Bile duct (tissue), 1 donor: ENCODE results near the gene MCTP1.

- PRO-cap, result no peak
These were observed at the start of gene MCTP1 for GRCh38 chr5:95284832-95285643. Gene MCTP1 (minus strand): TSS chr5:95285094.

DNA sequence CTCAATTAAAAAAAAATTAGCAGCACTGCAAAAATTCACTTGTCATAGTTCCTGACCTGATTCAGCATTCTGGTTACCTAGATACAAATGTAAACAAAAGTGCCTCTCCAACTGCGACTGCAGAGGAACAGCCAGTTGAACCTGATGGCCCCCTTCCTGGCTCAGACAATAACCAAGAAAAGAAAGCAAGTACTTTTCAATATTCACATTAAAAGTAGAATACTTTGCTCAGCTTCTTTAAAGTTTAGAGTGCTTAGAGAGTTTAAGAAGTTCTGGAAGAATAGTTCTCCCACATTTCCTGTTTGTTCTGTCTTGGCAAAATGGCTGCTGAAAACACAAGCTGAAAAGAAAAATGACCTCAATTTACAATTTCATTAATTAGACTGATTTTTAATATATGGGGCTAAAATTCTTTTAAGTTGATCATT, 1.6 kb downstream of the FAM81B start:
- PRO-cap, result no peak

DNA sequence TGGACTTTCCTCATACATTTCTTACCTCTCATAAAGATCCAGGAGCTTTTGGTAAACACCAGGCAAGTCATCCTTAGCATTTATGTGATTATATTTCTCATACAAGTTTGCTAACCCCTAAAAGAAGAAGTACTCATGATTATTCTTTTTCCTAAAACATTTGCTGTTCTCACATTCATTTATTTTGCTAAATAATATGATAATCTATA, 13.1 kb downstream of the SKIC3 start:
- PRO-cap, result no peak

- PRO-cap, result no peak
These were observed 1.6 kb downstream of the GPR150 start for GRCh38 chr5:95621256-95622017.

GRCh38 chr5:95644188-95644737, 2.3 kb upstream of the RFESD start:
- PRO-cap, result no peak

DNA sequence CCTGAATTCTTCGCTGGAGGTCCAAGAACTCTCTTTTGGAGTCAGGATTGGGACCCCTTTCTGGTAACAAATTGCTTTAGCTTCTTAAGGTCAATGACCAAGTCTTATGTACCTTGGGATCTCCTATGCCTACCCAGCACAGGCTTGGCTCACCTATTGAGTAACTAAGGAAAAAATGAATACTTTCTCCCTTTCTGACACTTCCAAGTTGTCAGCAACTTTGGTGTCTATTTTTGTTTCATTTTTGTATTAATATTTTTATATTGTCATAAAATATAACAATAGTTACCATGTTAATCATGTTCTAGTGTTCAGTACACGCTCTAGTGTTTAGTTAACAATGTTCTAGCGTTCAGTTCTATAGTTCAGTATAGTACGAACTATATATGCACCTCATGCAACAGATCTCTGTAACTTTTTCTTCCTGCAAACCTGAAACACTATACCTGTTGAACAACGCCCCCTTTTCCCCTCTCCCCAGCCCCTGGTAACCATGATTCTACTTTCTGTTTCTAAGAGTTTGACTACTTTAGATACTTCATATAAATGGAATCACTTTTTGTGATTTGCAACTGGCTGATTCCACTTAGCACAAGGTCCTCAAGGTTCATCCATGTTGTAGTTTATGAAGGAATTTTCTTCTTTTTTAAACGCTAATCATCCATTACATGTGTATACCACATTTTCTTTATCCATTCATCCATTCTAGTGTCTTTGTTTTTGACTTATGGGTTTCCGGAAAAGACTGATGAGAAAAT, 1.7 kb upstream of the RHOBTB3 start:
- PRO-cap, result no peak

DNA sequence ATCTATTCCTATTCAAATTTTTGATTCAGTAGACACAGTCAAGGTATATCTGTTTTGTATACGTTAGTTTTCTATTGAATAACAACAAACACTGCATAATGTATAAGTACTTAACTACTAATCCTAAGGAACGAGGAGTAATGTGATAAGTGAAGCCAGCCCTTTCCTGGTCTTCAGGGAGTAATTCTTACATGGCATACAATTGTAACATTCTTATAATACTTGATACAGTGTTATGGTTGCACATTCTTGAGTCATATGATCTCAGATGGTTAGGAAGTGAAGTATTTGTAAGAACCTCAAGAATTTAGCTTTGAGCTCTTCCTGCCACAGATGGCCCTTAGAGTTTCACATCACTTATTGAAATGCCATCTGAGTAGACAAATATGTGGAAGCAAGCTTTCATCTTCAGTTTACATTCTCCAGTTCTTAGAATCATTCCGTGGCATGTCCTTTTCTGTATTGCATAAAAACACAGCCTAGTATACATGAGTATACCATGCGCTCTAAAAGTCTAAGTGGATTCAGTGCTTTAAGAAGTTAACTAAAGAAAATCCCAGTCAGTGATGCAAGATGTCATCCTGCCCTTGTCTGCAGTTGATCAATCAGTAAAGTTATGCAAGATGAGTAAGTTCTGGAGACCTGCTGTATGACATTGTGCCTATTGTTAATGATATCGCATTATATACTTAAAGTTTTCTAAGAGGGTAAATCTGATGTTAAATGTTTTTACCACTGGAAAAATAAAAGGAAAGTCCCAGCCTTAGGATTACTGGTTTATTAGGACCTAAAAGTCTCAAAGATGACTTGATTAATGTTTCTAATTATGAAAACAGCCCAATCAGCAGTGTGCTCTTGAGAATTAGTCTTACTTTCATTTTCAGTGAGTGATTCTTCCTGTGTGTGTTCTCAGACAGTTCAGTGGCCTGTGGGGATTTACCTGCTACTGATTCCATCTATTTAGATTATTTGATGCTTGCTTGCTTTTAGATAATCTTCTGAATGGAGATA, 29.3 kb downstream of the RHOBTB3 start:
- PRO-cap, result no peak

- PRO-cap, result no peak
These were observed 38.8 kb downstream of the GLRX start for GRCh38 chr5:95783514-95784294.

GRCh38 chr5:95821154-95821806, 1.2 kb downstream of the GLRX start:
- PRO-cap, result no peak

- PRO-cap, result no peak
These were observed 1.9 kb upstream of the GLRX start for GRCh38 chr5:95824582-95824741.

- PRO-cap, result no peak
These were observed 35.5 kb upstream of the GLRX start for GRCh38 chr5:95857857-95858551.

- PRO-cap, result no peak
These were observed 56.4 kb upstream of the GLRX start for GRCh38 chr5:95878709-95879629.

DNA sequence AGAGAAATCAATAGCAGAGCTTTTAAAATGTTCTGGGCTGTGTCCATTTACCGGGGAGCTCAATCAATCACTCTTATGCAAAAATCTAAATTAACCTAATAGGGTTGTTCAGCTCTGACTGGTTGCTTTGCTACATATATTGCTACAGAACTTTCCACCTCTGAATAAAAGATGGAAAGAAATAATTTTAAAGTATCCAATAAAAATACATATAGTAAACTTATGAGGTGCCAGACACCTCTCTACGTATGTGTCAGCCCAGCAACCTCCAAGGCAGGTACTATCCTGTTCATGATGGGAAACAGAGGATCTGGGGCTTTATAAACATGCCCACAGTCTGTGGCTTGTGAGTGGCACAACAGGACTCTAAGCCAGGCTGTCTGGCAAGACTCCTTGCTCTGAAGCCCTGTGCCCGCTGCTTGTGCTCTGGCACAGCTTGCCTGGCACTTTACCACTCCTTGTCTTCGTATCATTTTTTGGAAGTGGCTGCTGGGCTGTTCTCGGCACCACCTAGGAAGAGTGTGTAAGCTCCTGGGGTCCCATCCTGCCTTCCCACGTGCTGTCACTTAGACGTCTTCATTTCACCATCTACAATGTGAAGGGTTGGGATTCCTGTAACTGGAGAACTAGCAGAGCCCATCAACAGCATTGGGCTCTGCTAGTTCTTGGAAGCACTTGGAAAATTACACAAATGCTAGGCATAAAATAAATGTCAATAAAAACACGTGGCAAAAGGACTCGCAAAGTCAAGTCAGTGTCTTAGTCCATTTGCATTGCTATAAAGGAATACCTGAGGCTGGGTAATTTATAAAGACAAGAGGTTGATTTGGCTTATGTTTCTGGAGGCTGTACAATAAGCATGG, 59.3 kb upstream of the GLRX start:
- PRO-cap, result no peak

- PRO-cap, result no peak
These were observed 60.9 kb upstream of the GLRX start for GRCh38 chr5:95883262-95884016.

GRCh38 chr5:95898053-95899077, 63.3 kb downstream of the ELL2 start:
- PRO-cap, result no peak

- PRO-cap, result no peak
These were observed 57.9 kb downstream of the ELL2 start for GRCh38 chr5:95903477-95904472.

- PRO-cap, result no peak
These were observed 5.8 kb downstream of the ELL2 start for GRCh38 chr5:95955464-95956546.

DNA sequence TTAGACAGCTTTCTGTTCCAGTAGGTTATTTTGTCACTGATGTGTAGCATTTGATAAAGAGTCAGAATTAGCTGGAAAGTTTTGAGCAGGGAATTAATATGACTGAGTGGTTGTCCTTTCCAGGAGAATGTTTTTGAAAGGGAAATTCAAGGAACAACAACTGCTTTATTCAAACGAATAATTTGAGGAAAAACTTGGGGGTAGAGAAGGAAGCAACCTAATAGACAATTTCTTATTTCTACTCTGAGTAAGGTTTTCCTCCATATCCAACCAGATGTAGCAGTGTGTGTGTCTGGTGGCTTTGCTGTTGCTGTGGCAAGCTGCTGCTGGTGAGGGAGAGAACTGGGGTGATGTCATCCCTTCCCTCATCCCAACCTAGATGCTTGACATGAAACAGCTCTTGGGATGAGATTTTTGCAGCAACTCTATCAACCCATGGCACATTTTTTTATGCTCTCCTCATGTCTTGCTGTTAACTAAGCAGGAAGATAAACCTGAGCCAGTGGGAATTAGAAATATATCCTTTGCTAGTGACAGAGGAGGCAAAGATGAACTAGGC, 135.8 kb downstream of the PCSK1 start:
- PRO-cap, result no peak

GRCh38 chr5:96565881-96566487, 96.2 kb upstream of the CAST start:
- PRO-cap, result no peak

- PRO-cap, result no peak
These were observed 1.4 kb downstream of the CAST start for GRCh38 chr5:96663609-96663956.